Epithelial cell of proximal tubule (primary cell): ENCODE measurements around a stretch of chrX.

- RAMPAGE, long total RNA, result no peak
- RRBS, result 73% methylated on average over 10 of the region's 28 CpGs
Measured at GRCh38 chrX:274910-275721, 6.1 kb upstream of the PLCXD1 start.

GRCh38 chrX:285308-285875 is 4.2 kb downstream of the PLCXD1 start:
- RAMPAGE, long total RNA, result no peak
- RRBS, result no CpG with 5 or more reads among the region's 15 CpGs

DNA sequence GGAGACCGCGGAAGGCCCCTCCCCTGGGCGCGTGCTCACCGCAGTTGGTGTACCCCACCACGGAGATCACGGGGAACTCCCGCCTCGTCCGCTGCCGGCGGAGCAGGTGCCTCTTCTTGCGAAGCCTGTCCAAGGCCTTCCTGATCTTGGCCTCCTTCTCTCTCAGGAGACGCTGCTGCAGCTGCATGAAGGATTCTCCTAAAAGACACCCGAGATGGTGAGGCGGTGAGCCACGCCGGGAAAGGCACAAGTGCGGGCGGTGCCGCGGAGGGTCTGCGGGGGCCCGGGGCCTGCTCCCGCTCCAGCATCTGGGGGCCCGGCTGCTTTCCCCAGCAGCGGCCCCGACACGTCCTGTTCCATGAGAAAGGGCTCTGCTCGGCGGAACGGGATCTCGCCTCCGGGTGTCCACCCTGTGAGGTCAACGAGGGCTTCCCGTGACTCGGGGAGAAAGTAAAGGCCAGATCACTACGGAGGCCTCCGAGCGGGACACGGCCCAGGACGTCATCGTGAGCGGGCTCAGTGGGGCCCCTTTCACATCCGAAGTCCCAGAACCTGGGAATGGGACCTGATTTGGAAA is 5.8 kb downstream of the GTPBP6 start:
- RAMPAGE, long total RNA, result no peak
- RRBS, result 94% methylated on average over 21 of the region's 45 CpGs

GRCh38 chrX:341128-341745 is 22.6 kb upstream of the GTPBP6 start:
- RAMPAGE, long total RNA, result no peak
- RRBS, result 80% methylated on average over 6 of the region's 31 CpGs

DNA sequence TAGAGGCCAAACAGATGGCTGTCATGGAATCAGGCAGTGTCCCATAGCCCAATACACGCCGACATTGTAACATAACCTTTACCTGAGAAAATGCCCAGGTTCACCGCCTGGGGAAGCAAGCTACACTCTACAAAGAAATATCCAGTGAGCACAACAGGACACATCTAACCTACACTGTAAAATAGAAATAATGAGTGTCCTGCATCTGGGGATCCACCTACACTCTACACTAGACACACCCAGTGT is 242.2 kb downstream of the CRLF2 start:
- RAMPAGE, long total RNA, result no peak
- RRBS, result no CpG with 5 or more reads among the region's 3 CpGs

DNA sequence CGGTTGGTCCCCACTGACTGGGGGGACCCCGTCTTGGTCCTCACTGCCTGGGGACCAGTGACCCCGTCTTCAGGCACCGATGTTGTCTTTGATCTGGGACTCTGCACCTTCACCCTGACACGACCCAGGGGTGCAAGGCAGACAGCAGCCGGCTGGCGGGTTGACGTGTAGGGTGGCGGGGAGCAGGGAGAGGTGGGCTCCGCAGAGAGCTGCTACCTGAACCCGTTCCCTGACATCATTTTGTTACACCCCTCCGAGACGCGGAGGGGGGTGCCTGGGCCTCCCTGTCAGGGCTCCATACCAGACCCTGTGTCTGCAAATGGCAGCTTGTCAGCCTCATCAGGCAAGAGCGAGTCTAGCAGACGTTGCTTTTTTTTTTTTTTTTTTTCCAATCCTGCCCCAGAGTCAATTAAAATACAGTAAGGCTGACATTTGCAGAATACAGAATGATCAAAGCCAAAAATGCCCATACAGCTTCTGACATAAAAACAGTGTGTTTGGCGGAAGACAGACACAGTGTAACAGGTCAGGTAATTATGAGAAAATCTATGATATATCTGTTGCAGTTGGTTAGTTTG is 118.7 kb downstream of the CRLF2 start:
- RAMPAGE, long total RNA, result no peak
- RRBS, result no CpG with 5 or more reads among the region's 17 CpGs

- RAMPAGE, long total RNA, result no peak
- RRBS, result no CpG with 5 or more reads among the region's 10 CpGs
Measured at GRCh38 chrX:1205553-1206033, 6.9 kb downstream of the CRLF2 start.

DNA sequence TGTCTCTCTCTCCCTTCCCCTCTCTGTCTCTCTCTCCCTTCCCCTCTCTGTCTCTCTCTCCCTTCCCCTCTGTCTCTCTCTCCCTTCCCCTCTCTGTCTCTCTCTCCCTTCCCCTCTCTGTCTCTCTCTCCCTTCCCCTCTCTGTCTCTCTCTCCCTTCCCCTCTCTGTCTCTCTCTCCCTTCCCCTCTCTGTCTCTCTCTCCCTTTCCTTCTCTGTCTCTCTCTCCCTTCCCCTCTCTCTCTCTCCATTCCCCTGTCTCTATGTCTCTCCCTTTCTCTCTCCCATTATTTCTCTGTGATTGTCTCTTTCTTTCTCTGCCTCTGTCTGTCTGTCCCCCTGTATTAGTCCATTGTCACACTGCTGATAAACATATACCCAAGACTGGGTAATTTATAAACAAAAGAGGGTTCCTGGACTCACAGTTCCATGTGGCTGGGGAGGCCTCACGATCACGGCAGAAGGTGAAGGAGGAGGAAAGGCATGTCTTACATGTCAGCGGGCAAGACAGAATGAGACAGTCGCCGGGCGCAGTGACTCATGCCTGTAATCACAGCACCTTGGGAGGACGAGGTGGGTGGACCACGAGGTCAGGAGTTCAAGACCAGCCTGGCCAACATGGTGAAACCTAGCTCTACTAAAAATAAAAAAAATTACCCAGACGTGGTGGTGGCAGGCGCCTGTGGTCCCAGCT is 24.5 kb downstream of the IL3RA start:
- RAMPAGE, long total RNA, result no peak
- RRBS, result no CpG with 5 or more reads among the region's 10 CpGs

- RAMPAGE, long total RNA, result no peak
- RRBS, result no CpG with 5 or more reads among the region's 50 CpGs
Measured at GRCh38 chrX:1385927-1386970, 5.7 kb downstream of the SLC25A6 start.

DNA sequence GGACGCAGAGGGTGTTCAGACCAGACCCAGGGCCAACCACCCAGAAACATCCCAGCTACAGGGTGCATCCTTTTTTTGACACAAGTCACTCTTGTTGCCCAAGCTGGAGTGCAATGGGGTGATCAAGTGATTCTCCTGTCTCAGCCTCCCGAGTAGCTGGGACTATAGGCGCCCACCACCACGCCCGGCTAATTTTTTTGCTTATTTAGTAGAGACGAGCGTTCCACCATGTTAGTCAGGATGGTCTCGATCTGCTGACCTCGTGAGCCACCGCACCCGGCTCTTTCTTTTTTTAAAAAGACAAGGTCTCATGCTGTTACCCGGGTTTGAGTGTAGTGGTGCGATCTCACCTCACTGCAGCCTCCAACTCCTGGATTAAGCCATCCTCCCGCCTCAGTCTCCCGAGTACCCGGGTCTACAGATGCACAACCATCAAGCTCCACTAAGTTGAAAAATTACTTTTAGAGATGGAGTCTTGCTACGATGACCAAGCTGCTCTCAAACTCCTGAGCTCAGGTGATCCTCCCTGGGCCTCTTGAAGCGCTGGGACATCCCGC is 2.1 kb downstream of the SLC25A6 start:
- RAMPAGE, long total RNA, result no peak
- RRBS, result 90% methylated on average over 8 of the region's 19 CpGs

DNA sequence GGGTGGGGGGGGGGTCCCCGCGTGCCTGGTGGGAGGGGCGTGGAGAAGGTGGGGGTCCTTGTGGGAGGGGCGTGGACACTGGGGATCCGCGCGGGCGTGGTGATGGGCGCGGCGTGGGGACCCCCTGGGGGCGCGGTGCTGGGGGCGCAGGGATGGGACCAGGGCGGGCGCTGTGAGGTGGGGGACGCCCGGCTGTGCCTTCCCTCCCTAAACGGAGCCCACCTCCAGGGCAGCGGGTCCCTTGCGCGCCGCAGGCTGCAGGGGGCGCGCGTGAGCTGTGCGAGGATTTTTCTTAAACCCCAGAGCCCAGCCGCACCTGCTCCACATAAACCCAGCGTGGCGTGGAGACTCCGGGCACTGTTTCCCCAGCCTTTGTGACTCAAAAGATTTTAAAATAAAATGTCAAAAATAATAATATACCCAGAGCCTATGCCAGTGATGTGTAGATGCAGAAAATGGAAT is 1.4 kb upstream of the ASMTL start:
- RAMPAGE, long total RNA, result no peak
- RRBS, result no CpG with 5 or more reads among the region's 31 CpGs

DNA sequence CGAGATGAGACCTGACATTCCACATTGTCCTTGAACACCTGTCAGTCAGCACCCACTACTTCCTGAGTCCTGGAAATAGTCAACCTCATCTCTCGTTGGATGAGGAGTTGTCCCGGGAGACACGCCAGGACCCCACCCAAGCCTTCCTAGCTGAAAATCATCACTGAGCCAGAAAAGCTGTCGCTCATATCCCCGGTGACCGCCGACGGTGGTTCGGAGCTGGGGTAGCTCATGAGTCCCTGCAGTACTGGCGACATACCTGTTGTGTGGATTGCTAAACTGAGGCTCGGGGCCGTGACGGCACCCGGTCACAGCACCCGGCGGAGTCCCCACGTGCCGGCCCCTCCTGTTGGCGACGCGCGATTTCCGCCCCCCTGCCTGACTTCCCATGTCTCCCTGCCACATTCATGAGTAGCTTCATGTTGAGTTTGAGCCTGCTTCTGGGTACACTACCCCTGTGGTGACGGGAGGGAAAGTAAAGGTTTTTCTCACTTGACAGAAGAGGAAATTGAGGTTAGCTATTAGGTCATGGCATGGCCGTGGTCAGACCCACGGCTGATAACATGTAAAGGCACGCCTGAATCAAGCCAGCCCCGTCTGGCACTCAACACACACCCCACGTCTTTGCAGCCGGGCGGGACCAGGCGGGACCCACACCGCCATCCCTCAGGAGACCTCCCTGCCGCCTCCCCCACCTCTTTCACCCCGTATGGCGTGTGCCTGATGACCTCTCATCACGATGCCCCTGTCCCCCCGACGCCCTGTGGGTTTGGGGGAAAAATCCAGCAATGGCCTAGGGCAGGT is 29.5 kb downstream of the P2RY8 start:
- RAMPAGE, long total RNA, result no peak
- RRBS, result 92% methylated on average over 6 of the region's 40 CpGs

DNA sequence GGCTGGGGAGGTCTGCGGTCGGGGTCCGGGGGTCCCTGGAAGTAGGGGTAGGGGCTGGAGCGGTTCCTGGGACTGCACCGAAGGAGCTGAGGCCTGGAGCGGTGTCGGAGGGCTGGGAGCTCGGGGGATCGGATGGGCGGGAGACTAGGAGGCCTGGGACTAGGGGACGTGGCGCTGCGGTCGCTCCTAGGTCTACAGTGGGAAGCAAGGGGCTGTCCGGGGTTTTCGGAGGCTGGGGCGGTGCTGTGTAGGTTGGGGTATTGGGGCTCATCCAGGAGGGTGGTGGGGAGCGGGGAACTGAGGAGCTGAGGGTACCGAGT is 515 bp downstream of the AKAP17A start:
- RAMPAGE, long total RNA, result no peak
- RRBS, result under 1% methylated on average over 3 of the region's 19 CpGs

- RAMPAGE, long total RNA, result no peak
- RRBS, result no CpG with 5 or more reads among the region's 4 CpGs
Measured at GRCh38 chrX:2231491-2232424, 269.0 kb downstream of the DHRSX start.

- RAMPAGE, long total RNA, result no peak
- RRBS, result no CpG with 5 or more reads among the region's 21 CpGs
Measured at GRCh38 chrX:2401827-2402483, 98.8 kb downstream of the DHRSX start.

DNA sequence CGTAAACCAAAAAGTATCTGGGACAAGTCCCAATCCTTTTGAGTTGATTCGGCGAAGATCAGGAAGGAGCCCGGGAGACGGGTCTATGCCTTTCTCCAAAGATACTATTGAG is 81.5 kb upstream of the CD99 start:
- RAMPAGE, long total RNA, result no peak
- RRBS, result no CpG with 5 or more reads among the region's 5 CpGs

GRCh38 chrX:2708131-2708491 is 17.0 kb downstream of the CD99 start:
- RAMPAGE, long total RNA, result no peak
- RRBS, result no CpG with 5 or more reads among the region's 7 CpGs

GRCh38 chrX:2767055-2767381 is 15.2 kb downstream of the XG start:
- RAMPAGE, long total RNA, result no peak
- RRBS, result 100% methylated on average over 3 of the region's 10 CpGs

- RAMPAGE, long total RNA, result no peak
- RRBS, result no CpG with 5 or more reads among the region's 7 CpGs
Measured at GRCh38 chrX:2890118-2890507, 39.0 kb downstream of the ARSD start.

DNA sequence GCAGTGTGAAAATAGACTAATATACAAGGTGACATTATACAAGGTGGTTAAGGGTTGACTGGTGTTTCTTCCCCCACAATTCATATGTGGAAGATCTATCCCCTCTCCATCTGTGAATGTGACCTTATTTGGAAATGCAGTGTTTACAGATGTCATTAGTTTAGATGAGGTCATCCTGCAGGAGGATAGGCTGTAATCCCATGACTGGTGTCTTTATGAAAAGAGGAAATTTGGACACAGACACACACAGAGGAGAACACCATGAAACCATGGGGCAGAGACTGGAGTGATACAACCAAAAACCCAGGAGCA is 27.4 kb downstream of the ARSD start:
- RAMPAGE, long total RNA, result no peak